Cardiac ventricle fibroblast (primary cell): ENCODE measurements around a stretch of chr10.

GRCh38 chr10:103535419-103535741 lies 41.9 kb downstream of the NEURL1 start:
- RAMPAGE, long total RNA: no peak

GRCh38 chr10:103619777-103620672 lies 126.5 kb downstream of the NEURL1 start:
- RAMPAGE, long total RNA: no peak

GRCh38 chr10:103627754-103628383 lies 134.4 kb downstream of the NEURL1 start:
- RAMPAGE, long total RNA: no peak

GRCh38 chr10:103648031-103649105 lies 154.9 kb downstream of the NEURL1 start:
- RAMPAGE, long total RNA: no peak

- RAMPAGE, long total RNA: no peak
Observed at GRCh38 chr10:103660306-103661289, 167.1 kb downstream of the NEURL1 start.

- RAMPAGE, long total RNA: no peak
Observed at GRCh38 chr10:103663469-103664155, 170.1 kb downstream of the NEURL1 start.

DNA sequence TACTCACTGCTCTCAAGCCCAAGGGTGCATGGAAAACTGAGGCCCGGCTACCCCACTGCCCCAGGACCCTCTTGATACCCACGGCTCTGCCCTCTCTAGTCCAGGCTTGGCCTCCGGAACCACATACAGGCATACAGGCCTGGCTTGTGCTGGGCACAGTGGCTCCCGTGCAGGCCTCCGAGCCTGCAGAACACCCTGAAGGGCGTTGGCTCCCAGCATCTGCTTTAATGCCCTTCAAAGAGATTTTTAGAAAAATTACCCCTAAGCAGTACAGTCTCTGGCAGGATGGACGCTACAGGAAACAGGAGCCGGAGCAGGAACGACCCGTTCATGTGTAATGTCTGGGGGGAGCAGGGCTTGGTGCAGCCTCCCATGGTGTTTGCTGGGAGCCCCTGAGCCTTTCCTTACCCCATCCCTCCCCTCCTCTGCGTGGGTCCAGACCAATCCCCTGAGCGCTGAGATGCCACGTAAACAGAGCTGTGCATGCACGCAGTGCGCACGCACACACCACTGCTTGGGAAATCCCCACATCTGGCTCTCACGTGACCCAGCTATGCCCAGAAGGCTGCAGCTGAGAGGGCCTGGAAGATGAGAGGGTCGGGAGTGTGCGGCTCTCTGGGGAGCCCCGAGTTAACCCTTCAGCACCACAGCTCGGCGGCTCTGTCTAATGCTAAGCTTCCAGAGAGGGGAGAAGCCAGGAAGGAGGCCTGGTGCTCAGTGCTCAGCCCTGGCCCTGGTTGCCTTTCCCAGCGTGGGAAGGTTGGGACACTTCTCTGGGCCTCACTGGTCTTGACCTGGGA lies 177.4 kb downstream of the SH3PXD2A start:
- RAMPAGE, long total RNA: no peak

DNA sequence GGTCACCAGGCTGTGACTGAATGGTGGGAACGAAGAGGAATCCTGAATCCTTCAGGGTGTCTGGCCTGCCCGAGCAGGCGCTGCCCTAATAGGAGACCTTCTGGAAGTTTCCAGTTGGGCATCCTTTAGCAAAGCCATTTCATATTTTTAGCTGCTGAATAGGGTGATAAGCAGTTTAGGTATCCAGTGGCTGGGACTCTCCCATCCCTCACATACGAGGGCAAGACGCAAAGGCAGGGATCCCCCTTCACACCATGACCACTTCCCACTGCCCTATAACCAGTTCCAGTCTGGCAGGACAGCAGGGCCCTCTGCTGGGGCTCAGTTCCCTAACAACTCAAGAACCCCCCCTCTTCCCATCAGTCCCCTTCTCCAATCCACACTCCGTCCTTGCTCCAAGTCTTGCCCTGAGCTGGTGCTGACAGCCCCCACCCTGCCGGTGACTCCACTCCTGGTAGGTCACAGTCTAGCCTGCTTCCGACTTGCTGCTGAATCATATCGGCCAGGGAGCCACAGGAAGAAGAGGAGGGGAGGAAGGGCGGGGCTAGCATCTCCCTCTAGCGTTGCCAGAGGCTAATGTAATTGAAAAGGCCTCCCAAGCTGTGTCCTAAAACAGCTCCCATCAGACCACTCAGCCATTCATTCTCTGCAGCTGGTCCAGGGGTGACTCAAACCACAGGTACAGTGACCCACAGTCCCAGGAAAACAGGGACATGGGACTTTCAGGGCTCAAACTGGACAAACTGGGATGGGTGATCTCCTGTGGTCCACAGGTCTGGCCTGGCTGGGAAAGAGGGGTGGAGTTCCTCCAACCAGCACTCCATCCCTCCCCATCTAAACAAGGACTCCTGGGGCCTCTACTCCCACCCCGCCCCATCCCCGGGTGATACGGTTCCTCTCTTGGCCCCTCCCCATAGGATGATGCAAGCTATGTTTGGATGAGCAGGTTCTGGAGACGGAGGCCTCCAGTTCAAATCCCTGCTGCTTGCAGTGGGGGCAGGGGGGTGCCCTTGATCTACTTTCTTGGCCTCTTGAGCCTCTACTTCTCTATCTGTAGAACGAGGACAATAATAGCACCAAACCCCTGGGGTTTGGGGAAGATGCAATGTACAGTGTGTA lies 158.9 kb downstream of the SH3PXD2A start:
- RAMPAGE, long total RNA: no peak

DNA sequence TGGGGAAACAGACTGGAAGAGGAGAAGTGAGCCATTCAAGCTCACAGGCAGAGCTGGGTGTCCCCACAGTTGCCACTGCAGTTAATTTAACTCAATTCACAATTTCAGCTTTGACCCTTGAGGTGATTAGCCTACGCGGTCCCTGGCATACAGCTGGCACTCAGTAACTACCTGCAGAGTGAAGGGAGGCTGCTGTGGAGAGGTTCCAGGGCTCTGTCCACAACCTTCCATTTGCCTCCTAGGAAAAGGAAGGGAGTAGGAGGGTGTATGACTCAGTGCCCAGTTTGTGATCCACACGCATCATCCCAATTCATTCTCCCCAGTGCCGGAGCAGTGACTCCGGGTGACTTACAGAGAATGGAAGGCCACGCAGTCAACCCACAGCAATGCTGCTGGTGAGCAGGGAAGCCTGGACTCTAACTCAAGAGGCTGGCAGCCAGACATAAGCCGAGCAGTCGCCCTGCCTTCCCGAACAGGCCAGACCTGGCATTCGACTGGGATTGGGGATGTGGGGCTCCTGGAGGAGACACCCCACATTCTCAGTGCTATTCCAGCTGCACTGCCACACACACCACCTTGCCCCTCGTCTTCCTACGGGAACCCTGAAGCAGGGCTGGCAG lies 140.0 kb downstream of the SH3PXD2A start:
- RAMPAGE, long total RNA: no peak

DNA sequence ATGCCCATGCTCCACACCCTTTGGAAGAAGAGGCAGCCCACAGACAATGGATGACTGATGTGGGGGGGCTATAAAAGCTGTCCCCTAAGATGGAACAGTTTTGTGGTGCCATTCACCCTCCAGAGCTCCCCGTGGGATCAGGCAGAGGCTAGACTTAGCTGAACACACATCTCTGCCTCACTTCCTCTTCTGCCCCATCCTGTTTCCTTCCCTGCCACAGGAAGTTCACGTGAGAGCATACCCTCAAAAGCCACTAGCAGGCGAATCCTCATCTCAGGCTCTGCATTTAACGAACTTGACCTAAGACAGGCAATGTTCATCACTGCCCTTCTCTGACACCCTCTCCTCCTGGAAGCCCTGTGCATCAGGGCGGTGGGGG lies 91.6 kb downstream of the SH3PXD2A start:
- RAMPAGE, long total RNA: no peak

DNA sequence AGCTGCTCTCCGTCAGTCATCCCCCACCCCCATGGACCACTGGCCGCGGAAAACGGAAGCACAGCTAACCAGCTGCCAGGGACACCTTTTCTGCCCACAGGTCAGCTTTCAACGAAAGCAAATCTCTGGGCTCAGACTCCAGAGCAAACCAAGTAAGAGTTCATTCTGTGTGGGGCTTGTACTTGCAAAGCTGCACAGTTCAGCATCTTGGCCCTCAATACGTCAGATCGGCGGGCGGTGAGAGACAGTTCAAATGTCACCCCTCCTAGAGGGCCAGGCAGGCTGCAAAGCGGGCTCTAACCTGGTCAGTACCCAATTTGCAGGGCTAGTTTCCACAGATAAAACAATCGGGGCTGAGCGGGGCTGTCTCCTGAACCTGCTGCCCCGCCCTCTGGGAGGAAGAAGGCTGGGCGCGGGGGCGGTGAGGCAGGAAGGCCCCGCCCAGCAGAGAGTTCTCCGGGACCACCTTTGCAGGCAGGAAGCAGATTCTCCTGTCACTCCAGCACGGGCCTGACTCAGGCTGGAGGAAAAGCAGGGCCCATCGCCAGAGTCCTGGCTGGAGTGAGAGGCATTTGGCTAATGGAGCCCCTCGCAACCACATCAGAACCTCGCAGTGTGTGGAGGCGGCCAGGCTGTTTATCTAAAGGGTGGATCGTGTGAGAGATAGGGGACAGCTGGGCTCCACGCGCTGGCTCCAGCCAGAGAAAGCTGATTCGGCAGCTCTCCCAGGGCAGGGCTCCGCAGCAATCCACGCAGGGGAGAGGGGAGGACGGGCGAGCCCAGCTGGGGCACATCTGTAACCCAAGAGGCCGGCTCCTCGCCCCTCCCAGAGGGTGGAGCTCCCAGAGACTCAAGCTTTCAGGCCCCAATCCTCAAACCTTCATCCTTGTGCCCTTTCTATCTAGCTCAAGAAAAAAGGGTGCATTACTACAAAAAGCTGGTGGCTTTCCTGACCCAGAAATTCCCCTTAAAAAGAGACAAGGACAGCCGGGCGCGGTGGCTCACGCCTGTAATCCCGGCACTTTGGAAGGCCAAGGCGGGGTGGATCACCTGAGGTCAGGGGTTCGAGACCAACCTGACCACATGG lies 83.1 kb downstream of the SH3PXD2A start:
- RAMPAGE, long total RNA: no peak

DNA sequence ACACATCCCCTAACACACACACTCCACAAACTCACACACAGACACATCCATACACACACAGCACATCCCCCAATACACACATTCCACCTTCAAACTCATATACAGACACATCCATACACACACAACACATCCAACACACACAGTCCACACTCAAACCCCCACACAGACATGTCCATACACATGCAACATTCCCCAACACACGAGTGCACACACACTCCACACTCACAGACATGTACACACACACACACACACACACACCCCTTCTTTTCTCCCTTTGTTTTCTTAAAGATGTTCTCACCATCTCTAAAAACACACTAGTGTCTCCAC lies 19.0 kb downstream of the SH3PXD2A start:
- RAMPAGE, long total RNA: no peak

DNA sequence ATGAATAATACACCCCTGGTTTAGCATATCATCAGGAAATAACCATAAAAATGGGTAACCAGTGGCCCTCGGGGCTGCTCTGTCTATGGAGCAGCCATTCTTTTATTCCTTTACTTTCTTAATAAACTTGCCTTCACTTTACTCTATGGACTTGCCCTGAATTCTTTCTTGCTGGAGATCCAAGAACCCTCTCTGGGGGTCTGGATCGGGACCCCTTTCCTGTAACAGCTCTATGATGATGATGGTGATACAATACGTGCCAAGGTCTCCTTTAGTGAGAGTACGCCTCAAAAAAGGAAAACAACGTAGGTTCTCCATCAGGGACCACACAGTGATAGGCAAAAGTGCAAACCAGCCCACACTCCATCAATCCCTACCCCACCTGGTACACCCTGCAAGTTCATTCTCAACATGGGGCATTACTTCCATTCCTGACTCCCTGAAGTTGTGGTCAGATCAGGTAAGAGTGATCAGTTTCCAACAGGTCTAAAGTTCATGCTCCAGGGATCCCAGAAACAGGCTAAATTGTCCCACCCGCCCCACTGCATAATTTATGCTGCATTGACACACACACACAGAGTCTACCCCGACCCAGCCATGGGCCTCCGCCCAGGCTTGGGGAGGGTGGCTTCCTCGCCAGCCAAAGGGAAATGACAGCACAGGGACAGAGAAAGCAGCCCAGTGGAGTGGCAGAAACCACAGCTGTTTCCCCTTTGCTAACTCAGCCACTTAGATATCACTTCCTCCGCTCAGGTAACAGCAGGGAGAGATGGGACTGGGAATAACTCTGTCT lies 9.6 kb downstream of the SH3PXD2A start:
- RAMPAGE, long total RNA: no peak

GRCh38 chr10:104031172-104031820 lies 54.4 kb downstream of the COL17A1 start:
- RAMPAGE, long total RNA: no peak

GRCh38 chr10:104034351-104034747 lies 51.3 kb downstream of the COL17A1 start:
- RAMPAGE, long total RNA: no peak

DNA sequence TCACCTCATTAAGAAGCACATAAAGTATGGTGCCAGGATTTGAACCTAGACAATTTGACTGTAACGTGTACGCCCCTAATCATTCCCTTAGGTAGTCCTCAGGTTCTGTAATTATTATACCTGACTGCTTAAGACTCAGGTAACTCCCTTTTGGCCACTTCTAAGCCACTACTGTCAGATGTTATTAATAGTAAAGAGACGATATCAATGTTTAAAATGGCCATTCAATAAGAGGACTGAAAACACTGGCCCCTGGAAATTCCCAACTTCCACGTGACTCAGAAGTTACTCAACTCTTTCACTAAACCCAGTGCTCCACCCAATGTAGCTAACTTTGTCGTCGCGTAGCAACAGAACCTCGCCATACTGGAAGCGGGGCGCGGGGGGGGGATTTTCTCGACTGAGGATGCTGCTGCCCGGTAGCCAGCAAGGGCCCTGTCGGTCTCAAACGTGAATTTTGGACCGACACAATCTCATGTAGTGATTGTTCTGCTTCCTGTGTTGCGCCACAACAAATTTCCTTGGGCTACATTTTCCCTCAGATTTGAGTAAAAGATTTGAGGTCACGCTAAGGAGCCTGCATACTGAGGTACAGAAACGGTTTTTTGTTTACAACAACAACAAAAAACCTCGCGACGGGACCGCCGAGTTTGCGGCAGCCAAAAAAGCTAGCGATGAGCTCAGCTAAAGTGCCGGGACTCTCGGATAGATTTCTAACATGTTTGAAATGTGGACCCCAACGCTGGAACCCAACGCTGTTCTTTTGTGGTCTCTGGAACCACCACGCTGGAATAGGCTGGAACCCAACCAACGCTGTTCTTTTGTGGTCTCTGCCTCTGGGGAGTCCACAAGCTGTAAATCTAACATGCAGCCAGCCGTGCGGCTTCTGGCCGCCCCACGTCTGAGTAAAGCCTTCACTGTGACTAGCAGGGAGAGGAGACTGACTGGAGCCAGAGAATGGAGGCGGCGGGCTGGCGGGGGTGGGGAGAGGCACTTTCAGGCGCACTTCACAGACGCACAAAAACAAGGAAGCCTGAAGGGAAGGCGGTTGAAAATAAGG lies 913 bp upstream of the SFR1 start:
- RAMPAGE, long total RNA: no peak

DNA sequence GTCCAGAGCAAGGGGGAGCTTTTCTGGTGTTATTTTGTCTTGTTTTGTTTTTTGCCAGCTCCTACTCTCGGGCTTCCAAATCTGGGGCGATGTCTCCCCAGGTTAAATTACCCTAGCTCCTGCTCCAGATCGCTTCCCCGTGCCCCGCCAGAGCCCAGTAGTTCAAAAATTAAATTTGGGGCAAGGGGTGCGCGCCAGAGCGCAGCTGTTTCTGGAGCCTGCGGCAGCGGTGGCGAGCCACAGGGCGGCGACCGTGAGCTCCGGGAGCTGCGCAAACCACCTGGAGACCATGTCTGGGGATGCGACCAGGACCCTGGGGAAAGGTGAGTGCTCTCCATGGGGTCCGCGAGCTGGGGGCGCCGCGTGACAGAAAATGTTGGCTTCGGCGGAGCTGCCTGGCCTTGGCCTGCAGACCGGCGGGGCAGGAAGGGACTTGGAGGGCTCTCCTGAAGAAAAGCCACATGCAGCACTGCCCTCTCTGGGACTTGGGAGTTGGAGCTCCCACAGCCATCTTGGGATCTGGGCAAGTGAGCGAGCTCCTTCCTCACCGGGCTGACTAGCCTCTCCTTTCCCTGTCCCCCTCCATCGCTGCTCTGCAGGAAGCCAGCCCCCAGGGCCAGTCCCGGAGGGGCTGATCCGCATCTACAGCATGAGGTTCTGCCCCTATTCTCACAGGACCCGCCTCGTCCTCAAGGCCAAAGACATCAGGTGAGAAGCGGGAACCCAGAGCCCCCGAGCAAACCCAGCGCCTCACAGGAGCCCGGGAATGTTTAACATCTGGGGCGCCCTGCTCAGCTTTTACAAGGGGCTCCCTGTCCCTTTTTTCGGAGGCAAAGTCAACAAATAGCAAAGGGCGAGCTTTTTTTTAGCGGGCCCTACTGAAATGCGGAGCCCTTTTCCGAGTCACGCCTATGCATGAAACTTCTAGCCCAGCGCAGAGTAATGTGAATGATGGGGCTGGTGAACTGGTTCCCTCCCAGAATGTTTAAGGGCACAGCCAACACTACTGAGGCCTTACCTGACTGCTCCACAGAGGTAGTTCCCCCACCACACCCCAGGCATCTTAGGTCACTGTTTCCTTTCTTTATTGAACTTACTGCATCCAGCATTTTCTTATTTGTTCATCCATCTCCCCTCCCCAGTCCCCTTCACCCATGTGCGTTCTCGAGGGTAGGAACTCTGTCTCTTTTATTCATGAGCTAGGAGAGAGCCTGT lies 6.0 kb downstream of the GSTO2 start:
- RAMPAGE, long total RNA: no peak

DNA sequence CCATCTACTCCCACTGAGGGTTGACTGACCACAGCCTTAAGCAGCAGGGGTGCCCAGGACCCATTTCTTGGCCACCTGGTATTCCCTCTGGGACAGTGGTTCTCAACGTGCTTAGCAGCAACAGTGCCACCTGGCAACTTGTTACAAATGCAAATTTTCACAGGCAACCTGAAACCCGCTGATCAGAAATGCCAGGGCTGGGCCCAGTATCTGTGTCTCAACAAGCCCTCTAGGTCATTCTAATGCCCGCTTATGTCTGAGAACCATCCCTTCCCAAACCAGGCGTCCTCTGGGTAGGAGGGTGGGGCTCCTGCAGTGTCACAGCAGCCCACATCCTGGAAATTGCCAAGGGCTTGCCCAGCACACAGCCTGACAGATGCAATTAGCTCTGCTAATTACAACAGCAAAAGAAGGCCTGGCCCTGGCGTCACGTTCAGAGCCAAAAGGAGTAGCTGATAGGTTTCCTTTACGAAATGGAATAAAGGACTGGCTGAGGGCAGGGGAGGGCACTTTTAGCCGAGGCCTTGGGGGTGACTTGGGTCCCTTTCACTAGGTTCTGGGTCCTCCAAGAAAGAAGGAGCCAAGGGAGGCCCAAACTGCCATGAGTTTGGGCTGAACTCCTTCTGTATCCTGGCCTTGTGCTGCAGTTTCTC lies 15.8 kb downstream of the ITPRIP start:
- RAMPAGE, long total RNA: no peak

- RAMPAGE, long total RNA: no peak
Observed at GRCh38 chr10:104336013-104336476, 2.2 kb downstream of the ITPRIP start.

DNA sequence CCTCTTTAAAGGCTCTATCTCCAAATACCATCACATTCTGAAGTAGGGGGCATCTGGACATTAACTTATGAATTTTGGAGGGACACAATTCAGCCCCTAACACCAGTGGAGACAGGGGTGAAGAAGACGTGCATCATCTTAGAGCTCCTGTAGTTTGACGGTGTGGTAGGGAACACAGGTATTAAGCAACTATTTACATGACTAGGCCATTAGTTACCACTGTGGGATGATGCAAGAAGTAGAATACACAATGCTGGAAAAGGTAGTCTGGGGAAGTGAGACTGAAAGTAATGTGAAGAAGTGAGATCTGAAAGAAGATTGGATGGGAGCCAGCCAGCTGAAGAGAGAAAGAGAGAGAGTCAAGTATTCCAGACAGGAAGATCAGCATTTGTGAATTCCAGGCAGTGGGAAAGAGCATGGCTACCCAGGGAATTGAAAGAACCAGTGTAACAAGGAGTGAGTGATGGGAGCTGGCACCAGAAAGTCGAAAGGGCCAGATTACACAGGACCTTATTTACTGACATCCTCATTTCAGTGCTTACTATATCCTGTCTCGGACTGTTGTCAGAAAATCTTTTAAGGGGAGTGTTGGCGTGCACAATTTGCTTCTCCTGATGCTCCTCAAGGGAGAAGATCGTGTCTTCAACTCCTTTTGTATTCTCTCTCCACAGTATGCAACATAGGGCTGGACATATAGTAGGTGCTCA lies 4.0 kb upstream of the CFAP58 start:
- RAMPAGE, long total RNA: no peak